ENCODE measurements around the gene NALF1.

DNA sequence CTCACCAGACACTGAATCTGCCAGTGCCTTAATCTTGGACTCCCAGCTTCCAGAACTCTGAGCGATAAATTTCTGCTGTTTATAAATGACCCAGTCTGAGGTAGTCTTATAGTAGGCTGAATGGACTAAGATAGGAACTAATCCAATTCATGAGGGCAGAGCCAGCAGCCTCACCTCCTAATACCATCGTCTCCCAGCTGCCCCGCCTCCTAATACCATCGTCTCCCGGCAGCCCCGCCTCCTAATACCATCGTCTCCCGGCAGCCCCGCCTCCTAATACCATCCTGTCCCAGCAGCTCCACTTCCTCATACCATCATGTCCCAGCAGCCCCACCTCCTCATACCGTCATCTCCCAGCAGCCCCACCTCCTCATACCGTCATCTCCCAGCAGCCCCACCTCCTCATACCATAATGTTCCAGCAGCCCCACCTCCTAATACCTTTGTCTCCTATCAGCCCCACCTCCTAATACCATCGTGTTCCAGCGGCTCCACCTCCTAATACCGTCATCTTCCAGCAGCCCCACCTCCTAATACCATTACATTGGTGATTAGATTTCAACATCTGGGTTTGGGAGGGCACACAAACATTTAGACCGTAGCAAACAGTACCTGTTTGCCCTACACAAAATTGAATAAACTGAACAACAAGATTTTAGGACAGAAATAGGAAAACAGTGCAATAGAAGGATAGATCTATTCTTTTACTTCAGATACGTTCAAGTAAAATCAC lies 2.5 kb upstream of the ARGLU1 start:
- PRO-cap, 4 experiments: peak in 4 of 4 experiments; most common plus-strand start position 553 of the sequence (in 2); most common minus-strand start position 193 of the sequence (in 2)
- RAMPAGE, long total RNA, 2 experiments: no peak in any of the 2 experiments
- RRBS: no CpG with 5 or more reads among the region's 16 CpGs

DNA sequence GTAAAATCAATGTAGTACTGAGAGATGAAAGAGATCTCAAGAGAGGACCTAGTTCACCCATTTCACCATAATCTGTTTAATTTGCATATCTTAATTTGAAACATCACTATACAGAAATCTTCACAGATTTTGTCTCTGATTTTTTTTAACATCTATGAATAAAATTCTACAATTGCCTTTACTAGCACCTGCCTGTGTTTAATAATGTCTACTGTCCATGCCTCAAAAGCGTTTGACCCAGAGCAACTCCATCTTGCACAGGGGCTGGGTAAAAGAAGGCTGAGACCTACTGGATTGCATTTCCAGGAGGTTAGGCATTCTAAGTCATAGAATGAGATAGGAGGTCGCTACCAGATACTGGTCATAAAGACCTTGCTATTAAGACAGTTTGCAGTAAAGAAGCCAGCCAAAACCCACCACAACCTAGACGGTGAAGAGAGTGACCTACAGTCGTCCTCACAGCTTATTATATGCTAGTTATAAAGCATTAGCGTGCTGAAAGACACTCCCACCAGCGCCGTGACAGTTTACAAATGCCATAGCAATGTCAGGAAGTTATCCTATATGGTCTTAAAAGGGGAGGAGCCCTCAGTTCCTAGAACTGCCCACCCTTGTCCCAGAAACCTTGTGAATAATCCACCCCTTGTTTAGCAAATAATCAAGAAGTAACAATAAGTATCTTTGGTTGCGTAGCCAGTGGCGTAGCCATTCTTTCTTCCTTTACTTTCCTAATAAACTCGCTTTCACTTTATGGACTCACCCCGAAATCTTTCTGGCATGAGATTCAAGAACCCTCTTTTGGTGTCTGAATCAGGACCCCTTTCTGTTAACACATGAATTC lies 227.7 kb upstream of the ARGLU1 start:
- PRO-cap, 4 experiments: no peak in any of the 4 experiments
- RAMPAGE, long total RNA, 2 experiments: no peak in any of the 2 experiments
- RRBS: no CpG with 5 or more reads among the region's 11 CpGs

GRCh38 chr13:106905791-106906403 lies 338.0 kb upstream of the ARGLU1 start:
- PRO-cap, 4 experiments: peak in 2 of 4 experiments; most common plus-strand start chr13:106905874 (in 1); most common minus-strand start chr13:106905876 (in 1)
- RAMPAGE, long total RNA, 2 experiments: no peak in any of the 2 experiments
- RRBS: no CpG with 5 or more reads among the region's 12 CpGs

- PRO-cap, 4 experiments: peak in 4 of 4 experiments; most common plus-strand start chr13:107867320 (in 2); most common minus-strand start chr13:107867496 (in 4)
- RAMPAGE, long total RNA, 2 experiments: no peak in any of the 2 experiments
- RRBS: 3% methylated on average over 41 of the region's 81 CpGs
These were observed at the start of gene NALF1 for GRCh38 chr13:107866790-107867625. TSS of gene NALF1 (minus strand) at chr13:107867496.

DNA sequence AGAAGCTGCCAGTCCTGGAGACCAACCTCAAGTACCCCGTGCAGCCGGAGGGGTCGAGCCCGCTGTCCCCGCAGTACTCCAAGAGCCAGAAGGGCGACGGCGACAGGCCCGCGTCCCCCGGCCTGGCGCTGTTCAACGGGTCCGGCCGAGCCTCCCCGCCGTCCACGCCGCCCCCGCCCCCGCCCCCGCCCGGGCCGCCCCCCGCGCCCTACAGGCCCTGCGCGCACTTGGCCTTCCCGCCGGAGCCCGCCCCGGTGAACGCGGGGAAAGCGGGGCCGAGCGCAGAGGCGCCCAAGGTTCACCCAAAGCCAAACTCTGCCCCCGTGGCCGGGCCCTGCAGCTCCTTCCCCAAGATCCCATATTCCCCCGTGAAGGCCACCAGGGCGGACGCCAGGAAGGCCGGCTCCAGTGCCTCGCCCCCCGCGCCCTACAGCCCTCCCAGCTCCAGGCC lies 511.4 kb downstream of the MYO16 start:
- PRO-cap, 4 experiments: no peak in any of the 4 experiments
- RAMPAGE, long total RNA, 2 experiments: no peak in any of the 2 experiments
- RRBS: 4% methylated on average over 37 of the region's 47 CpGs

DNA sequence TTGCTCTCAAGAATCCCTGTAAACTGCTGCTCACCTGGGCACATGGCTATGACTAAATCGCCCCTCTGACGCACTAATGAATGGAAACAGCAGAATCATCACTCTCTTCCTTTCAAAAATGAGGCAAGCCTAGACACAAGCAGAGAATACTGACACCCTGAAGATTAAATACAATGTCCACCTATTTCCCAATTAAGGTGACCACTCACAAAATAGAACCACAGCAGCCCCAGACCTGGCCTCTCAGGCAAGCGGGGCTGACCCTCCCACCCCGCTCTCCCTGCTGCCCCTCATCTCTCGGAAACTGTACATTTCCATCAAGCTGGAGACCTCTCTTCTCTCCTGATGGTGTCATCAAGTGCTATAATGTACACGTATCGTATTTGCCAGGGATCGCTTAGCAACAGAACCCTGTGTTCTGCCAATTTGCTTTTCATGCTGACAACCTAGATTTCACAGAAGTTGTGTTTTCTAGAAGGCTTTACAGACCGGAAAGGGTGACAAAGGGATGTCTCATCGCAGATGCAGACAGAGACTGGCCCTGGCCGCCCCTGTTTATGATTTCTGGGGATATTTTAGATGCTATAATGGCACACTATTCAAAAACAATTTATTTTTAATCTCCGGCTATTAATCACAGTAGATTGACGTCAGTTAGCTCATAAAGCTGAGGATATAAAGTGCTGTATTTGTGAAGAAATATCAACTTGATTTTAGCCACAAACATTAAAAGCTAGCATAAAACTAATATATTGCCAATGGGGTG lies 291.6 kb downstream of the IRS2 start:
- PRO-cap, 4 experiments: no peak in any of the 4 experiments
- RAMPAGE, long total RNA, 2 experiments: no peak in any of the 2 experiments
- RRBS: no CpG with 5 or more reads among the region's 13 CpGs

DNA sequence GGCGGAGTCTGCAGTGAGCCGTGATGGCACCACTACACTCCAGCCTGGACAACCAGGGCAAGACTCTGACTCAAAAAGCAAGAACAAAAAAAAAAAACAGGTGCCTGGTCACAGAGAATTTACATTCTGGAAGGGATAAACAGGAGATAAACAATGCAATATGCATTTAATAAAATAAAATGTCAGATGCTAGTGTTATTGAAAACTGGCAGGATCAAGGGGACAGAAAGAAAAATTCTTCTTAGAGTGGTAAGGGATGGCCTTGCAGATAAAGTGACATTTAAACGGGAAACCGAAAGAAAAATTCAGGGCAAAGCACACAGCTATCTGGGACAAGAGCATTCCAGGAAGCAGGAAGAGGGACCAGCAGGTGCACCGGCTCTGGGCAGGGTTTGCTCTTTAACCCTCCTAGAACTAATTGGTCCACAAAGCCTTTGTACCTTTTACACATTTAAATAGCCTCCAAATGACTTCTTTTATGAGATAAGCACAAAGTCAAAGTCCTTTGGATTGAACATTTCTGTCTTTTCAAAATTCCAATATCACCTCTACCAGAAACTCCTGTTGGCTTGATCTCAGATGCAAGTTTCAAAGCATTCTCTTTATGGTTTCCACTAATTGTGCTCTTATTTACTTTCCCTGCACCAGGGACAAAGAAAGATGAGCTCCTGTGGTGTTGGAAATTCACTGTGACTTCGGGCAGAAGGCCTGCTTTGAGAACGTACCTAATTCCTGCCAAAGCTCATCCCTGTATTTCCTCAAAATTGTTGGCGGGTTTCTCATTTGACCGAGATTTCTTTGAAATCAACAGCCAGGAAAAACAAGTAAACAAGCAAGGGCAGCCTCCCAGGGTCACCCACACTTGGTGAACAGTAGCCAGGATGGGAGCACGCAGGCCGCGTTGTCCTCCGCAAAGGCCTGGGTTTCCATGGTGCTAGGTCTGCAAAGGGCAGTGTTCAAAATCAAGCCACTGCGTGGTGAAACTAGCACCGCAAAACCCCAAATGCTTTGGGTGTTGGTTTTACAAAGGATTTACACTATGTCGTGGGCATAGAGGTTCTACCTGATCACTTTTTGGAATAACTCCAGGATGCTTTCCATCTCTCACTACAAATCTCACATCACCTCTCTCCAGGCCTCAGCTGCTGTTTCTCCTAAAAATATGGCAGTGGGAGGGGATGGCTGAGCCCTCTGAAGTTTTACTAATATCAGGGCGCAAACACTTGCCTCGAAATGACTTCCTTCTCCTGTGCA lies 98.6 kb downstream of the IRS2 start:
- PRO-cap, 4 experiments: no peak in any of the 4 experiments
- RAMPAGE, long total RNA, 2 experiments: no peak in any of the 2 experiments
- RRBS: no CpG with 5 or more reads among the region's 18 CpGs

- PRO-cap, 4 experiments: no peak in any of the 4 experiments
- RAMPAGE, long total RNA, 2 experiments: no peak in any of the 2 experiments
- RRBS: no CpG with 5 or more reads among the region's 11 CpGs
These were observed 25.9 kb downstream of the IRS2 start for GRCh38 chr13:109760395-109761059.

DNA sequence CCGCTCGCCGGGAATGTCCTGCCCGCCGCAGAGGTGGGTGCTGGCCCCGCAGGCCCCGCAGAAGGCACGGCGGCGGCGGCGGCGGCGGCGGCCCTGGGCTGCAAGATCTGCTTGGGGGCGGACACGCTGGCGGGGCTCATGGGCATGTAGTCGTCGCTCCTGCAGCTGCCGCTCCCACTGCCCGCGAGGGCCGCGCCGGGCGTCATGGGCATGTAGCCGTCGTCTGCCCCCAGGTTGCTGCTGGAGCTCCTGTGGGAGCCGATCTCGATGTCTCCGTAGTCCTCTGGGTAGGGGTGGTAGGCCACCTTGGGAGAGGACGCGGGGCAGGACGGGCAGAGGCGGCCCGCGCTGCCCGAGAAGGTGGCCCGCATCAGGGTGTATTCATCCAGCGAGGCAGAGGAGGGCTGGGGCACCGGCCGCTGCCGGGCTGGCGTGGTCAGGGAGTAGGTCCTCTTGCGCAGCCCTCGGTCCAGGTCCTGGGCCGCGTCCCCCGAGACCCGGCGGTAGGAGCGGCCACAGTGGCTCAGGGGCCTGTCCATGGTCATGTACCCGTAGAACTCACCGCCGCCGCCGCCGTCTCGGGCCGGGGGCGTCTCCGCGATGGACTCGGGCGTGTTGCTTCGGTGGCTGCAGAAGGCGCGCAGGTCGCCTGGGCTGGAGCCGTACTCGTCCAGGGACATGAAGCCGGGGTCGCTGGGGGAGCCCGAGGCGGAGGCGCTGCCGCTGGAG lies 2.3 kb downstream of the IRS2 start:
- PRO-cap, 4 experiments: no peak in any of the 4 experiments
- RAMPAGE, long total RNA, 2 experiments: start-site peak on the minus strand in 1 of 2 experiments, centred at position 460 of the sequence, 13 reads per replicate
- RRBS: 25% methylated on average over 31 of the region's 78 CpGs

- PRO-cap, 4 experiments: no peak in any of the 4 experiments
- RAMPAGE, long total RNA, 2 experiments: no peak in any of the 2 experiments
- RRBS: no CpG with 5 or more reads among the region's 11 CpGs
These were observed 125.8 kb downstream of the COL4A1 start for GRCh38 chr13:110181200-110181584.

DNA sequence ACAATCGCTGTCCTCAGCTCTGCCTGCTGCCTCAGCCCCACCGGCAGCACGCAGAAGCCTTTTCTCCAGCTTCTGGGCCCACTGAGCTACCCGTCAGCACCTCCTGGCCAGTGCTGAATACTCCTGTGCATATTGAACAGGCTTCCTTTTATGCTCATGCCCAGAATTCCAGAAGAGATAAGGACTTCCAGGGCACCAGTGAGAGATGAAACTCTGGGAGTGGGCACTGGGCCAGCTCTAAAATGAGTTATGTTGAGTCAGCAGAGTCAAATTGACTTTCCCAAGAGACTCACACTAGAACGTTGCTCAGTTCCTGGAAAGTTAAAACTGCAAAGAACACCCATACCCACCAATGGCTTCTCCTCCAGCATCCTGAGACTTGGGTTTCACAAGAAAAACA lies 119.2 kb downstream of the COL4A1 start:
- PRO-cap, 4 experiments: no peak in any of the 4 experiments
- RAMPAGE, long total RNA, 2 experiments: no peak in any of the 2 experiments
- RRBS: no CpG with 5 or more reads among the region's 5 CpGs

- PRO-cap, 4 experiments: no peak in any of the 4 experiments
- RAMPAGE, long total RNA, 2 experiments: start-site peak on the minus strand in 1 of 2 experiments, at chr13:110195097-110195116 at its widest, 20 reads per replicate
- RRBS: no CpG with 5 or more reads among the region's 3 CpGs
These were observed 112.0 kb downstream of the COL4A1 start for GRCh38 chr13:110194969-110195398.

GRCh38 chr13:110207300-110207655 lies 99.7 kb downstream of the COL4A1 start:
- PRO-cap, 4 experiments: no peak in any of the 4 experiments
- RAMPAGE, long total RNA, 2 experiments: no peak in any of the 2 experiments
- RRBS: no CpG with 5 or more reads among the region's 2 CpGs

DNA sequence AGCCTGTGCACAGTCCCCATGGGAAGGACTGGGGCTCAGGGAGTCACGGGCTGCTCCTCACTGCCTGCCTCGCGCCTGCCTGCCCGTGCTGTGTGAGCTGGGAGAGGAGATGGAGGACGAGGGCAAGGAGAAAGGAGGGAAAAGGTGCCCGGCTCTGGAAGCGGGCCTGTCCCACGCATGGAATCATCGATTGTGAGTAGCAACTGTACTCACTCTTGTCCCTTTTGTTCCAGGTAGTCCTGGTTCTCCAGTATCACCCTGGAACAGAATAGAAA lies 93.5 kb downstream of the COL4A1 start:
- PRO-cap, 4 experiments: no peak in any of the 4 experiments
- RAMPAGE, long total RNA, 2 experiments: no peak in any of the 2 experiments
- RRBS: no CpG with 5 or more reads among the region's 9 CpGs

DNA sequence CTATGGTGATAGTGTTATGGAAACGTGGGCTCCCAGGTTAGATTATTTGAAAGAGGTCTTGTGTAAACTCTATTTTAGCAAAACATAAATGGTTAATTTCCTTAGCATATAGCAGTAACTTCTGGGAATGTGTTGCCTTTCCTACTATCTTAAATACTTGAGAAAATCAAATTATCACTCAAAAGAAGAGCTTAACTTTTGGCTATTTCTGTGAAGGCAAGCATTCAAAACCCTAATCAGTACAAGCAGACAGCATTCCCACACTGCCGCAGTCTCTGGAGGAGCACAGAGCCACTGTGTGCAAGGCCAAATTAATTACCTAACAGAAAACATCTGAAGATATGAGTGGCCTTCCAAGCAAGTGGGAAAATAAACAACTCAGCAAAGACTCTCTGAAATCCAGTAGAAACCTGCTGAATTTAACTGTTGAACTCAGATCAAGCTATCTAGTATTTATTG lies 68.2 kb downstream of the COL4A1 start:
- PRO-cap, 4 experiments: peak in 1 of 4 experiments; most common minus-strand start position 277 of the sequence (in 1)
- RAMPAGE, long total RNA, 2 experiments: no peak in any of the 2 experiments
- RRBS: no CpG with 5 or more reads among the region's 2 CpGs

GRCh38 chr13:110242432-110243063 lies 64.4 kb downstream of the COL4A1 start:
- PRO-cap, 4 experiments: no peak in any of the 4 experiments
- RAMPAGE, long total RNA, 2 experiments: no peak in any of the 2 experiments
- RRBS: no CpG with 5 or more reads among the region's 6 CpGs

DNA sequence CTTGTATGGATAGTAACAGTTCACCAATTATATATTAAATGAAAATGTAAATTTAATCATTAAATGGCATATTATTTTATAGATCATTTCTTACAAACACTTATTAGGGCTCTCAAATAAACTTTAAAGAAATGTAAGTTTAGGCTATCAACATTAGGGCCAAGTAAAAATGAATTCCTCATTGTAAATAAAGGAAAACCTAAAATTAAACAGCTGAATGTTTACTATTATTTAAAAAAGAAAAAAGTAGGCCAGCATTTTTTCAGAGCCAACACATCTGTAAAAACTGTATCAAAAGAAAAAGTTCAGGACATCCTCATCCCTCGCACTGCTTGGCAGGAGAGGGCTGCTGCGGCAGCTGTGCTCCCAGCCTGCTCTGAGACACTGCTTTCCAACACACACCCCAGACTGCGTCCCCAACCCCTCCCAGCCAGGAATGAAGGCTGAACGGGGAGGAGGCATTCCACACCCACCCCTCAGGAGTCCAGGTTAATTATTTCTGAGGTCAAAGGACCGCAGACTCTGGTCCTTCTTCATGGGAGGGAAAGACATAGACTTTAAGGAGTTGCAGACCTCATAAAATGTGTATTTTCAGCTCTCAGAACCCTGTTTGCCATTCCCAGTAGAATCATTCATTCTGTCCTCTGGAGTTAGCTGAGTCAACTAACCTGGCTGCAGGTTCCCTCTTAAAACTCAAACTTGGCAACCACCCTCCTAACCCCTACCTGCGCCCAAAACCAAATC lies 43.1 kb downstream of the COL4A1 start:
- PRO-cap, 4 experiments: peak in 1 of 4 experiments; most common plus-strand start position 406 of the sequence (in 1); most common minus-strand start position 410 of the sequence (in 1)
- RAMPAGE, long total RNA, 2 experiments: no peak in any of the 2 experiments
- RRBS: no CpG with 5 or more reads among the region's 6 CpGs

- PRO-cap, 4 experiments: no peak in any of the 4 experiments
- RAMPAGE, long total RNA, 2 experiments: no peak in any of the 2 experiments
- RRBS: no CpG with 5 or more reads among the region's 5 CpGs
These were observed 25.2 kb downstream of the COL4A1 start for GRCh38 chr13:110281563-110282304.

DNA sequence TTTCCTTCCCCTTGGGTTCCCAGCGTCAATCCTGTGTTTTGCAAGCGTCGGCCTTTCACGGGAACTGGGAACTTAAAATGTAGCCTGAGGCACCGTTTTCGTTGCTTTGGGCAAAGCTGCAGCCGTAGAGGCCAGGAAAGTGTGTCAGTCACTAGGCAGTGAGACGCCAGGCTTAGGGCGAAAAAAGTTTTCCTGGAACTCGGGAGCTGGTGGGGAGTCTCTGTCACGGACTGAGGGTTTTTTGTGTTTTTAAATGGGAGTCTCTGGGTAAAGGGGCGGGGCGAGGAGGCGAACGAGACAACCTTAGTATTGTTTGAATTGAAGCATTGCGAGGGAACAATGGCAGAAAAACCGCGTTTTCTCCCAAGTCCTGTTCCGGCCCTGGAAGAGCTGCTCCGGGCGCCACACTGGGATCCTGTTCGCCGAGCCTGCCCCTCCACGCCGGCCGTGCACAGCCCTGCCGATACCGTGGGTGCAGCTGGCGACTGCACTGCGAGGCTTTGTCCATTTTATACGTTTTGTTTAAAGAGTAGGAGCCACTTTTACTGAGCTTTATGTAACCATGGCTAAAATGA lies 1.3 kb downstream of the COL4A2 start:
- PRO-cap, 4 experiments: peak in 4 of 4 experiments; most common plus-strand start position 326 of the sequence (in 4); most common minus-strand start position 225 of the sequence (in 2)
- RAMPAGE, long total RNA, 2 experiments: no peak in any of the 2 experiments
- RRBS: 3% methylated on average over 6 of the region's 31 CpGs

- PRO-cap, 4 experiments: no peak in any of the 4 experiments
- RAMPAGE, long total RNA, 2 experiments: no peak in any of the 2 experiments
- RRBS: 29% methylated on average over 2 of the region's 24 CpGs
These were observed 112.0 kb downstream of the COL4A2 start for GRCh38 chr13:110418801-110419835.

All from uterus (tissue), 7 donors.